Measurements from ENCODE around the genes TELO2 and TEDC2.

- PRO-cap = bidirectional peak, plus-strand start at chr16:1493356, minus-strand start at chr16:1493283
- RAMPAGE, long total RNA, 2 experiments = start-site peak on the plus strand in 1 of 2 experiments, at chr16:1493341-1493578 at its widest, 22 to 27 reads per replicate
Measured at GRCh38 chr16:1492783-1493703, at the start of gene TELO2. Gene TELO2 (plus strand): TSS chr16:1493360.

GRCh38 chr16:1556162-1556597 lies 22.7 kb downstream of the TMEM204 start:
- PRO-cap = no peak
- RAMPAGE, long total RNA, 2 experiments = no peak in any of the 2 experiments

GRCh38 chr16:1601370-1601916 lies 10.4 kb downstream of the IFT140 start:
- PRO-cap = no peak
- RAMPAGE, long total RNA, 2 experiments = no peak in any of the 2 experiments

- PRO-cap = no peak
- RAMPAGE, long total RNA, 2 experiments = no peak in any of the 2 experiments
Measured at GRCh38 chr16:1650817-1651308, 27.2 kb upstream of the JPT2 start.

DNA sequence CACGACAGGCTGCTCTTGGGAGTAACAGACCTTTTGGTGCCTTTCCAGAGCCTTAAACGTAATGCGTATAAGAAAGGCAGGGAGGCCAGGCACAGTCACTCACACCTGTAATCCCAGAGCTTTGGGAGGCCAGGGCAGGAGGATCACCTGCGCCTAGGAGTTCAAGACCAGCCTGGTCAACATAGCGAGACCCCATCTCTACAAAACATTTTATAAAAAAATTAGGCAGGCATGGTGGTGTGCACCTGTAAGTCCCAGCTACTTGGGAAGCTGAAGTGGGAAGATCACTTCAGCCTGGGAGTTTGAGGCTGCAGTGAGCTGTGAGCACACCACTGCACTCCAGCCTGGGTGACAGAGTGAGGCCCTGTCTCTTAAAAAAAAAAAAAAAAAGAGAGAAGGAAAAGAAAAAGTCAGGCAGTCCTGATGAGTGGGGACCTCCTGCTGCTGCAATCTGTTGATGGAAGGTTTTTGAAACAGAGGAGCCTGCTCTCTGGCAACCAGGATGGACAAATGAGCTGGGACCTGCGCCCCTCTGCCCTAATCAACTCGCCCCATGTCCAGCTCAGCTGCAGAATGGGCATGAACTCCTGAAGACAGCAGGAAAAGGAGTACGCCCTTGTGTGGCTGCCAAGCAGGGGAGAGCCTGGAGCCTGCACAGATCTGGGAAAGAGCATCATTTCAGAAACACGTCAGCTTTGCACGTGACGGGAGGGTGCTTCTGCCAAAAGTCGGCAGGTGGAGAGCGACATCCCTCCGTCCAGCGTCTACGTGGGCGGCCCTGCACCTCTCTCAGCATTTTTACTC lies 18.8 kb downstream of the NME3 start:
- PRO-cap = no peak
- RAMPAGE, long total RNA, 2 experiments = no peak in any of the 2 experiments

- PRO-cap = no peak
- RAMPAGE, long total RNA, 2 experiments = no peak in any of the 2 experiments
Measured at GRCh38 chr16:1757919-1758250, 13.5 kb downstream of the NME3 start.

- PRO-cap = no peak
- RAMPAGE, long total RNA, 2 experiments = no peak in any of the 2 experiments
Measured at GRCh38 chr16:1773342-1773888, 481 bp upstream of the MRPS34 start.

DNA sequence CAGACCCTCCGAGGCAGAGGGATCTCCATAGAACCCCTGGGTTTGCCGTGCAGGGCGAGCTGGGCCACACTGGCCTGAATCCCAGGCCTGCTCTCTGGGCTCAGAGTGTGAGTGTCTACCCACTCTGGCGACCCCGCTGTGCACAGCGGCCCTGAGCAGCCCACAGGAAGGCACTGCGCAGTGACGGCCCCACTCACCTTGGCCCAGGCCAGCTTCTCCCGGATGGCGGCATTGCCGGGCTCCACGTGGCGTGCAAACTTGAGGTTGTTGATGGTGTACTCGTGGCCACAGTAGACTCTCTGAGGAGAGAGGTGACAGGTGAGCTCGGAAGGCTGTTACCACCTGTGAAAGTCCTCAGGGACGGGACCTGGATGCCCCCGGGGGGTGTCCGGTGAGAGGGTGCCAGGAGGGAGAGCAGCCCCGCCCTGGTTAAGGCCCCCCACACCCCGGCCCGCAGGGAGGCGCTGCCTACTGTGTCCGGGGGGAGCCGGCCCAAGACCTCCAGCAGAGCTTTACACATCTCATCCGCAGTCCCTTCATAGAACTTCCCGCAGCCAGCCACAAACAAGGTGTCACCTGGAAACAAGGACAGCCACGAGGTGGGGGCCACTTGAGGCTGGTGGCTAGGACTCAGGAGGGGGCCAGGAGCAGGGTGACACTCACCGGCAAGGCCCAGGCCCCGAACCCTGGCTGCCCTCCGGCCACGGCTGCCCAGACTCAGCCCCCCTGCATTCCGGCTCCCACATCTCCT lies 9.8 kb downstream of the HAGH start:
- PRO-cap = no peak
- RAMPAGE, long total RNA, 2 experiments = no peak in any of the 2 experiments

- PRO-cap = no peak
- RAMPAGE, long total RNA, 2 experiments = no peak in any of the 2 experiments
Measured at GRCh38 chr16:1965216-1966097, 831 bp upstream of the RPS2 start.

- PRO-cap = no peak
- RAMPAGE, long total RNA, 2 experiments = no peak in any of the 2 experiments
Measured at GRCh38 chr16:2020523-2021181, 1.1 kb downstream of the NPW start.

GRCh38 chr16:2041907-2042485 lies 5.6 kb downstream of the NTHL1 start:
- PRO-cap = no peak
- RAMPAGE, long total RNA, 2 experiments = no peak in any of the 2 experiments

DNA sequence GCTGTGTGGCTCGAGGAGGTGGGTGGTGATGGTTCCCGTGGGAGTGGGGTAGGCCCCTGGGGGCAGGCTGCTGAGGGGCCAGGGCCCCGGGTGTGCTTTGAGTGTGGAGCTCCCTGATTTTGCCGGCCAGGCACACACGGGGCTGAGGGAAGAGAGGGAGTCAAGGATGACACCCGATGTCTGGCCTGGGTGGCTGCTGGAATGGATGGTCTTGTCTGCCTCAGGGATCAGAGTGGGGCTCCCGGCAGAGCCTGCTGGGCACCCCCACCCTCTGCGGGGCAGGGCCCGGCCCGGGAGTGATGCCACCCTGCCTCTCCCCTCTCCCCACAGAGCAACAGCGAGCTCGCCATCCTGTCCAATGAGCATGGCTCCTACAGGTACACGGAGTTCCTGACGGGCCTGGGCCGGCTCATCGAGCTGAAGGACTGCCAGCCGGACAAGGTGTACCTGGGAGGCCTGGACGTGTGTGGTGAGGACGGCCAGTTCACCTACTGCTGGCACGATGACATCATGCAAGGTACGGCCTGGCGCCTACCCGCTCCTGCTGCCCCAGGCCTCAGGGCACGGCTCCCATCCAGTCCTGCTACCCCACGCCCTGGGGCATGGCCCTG lies 38.2 kb downstream of the TSC2 start:
- PRO-cap = bidirectional peak, plus-strand start at position 439 of the sequence, minus-strand start at position 360 of the sequence
- RAMPAGE, long total RNA, 2 experiments = no peak in any of the 2 experiments

DNA sequence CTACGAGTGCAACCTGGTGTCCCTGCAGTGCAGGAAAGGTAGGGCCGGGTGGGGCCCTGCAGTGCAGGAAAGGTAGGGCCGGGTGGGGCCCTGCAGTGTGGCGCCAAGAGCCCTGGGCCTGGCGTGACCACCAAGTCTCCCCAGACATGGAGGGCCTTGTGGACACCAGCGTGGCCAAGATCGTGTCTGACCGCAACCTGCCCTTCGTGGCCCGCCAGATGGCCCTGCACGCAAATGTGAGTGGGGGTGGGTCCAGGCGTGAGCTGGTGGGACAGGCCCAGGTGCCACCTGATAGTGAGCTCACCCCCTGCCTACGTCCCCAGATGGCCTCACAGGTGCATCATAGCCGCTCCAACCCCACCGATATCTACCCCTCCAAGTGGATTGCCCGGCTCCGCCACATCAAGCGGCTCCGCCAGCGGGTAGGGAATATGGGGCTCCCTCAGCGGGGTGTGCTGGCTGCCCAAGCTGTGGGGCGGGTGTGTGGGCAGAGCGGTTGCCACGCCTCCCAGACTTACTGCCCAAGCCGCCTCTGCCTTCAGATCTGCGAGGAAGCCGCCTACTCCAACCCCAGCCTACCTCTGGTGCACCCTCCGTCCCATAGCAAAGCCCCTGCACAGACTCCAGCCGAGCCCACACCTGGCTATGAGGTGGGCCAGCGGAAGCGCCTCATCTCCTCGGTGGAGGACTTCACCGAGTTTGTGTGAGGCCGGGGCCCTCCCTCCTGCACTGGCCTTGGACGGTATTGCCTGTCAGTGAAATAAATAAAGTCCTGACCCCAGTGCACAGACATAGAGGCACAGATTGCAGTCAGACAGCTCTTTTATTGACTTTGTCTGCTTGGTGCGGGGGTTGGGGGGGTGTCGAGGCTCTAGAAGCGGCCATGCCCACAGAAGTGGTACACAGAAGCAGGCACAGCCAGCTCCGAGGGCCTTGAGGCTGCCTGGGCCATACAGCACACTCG lies 40.4 kb downstream of the TSC2 start:
- PRO-cap = unidirectional peak, plus-strand start at position 541 of the sequence
- RAMPAGE, long total RNA, 2 experiments = no peak in any of the 2 experiments

DNA sequence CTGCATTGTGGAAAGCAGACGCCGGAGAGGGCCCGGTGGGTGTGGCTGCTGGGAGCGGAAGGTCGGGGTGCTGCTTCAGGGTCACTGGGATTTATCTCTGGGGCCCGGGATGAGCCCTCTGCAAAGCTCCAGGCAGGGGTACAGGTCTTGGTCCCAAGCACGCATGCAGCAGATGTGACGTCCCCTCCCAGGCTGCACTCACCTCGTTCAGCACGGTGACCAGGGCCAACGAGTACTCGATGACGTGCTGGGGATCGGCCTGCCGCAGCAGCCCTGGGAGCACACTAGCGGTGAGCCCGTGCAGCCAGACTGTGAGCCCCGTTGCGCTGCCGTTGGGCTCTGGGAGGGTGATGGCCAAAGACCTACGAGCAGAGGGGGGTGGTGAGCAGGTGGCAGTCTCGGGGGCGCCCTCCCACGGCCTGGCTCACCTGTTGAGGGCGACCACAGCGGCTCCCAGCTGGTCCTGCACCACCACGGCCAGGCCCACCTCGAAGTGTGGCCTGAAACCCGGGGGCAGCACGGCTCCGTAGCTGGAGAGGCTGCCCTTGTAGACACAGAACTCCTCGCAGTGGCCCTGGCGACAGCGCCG lies 29.9 kb downstream of the PKD1 start:
- PRO-cap = no peak
- RAMPAGE, long total RNA, 2 experiments = no peak in any of the 2 experiments

DNA sequence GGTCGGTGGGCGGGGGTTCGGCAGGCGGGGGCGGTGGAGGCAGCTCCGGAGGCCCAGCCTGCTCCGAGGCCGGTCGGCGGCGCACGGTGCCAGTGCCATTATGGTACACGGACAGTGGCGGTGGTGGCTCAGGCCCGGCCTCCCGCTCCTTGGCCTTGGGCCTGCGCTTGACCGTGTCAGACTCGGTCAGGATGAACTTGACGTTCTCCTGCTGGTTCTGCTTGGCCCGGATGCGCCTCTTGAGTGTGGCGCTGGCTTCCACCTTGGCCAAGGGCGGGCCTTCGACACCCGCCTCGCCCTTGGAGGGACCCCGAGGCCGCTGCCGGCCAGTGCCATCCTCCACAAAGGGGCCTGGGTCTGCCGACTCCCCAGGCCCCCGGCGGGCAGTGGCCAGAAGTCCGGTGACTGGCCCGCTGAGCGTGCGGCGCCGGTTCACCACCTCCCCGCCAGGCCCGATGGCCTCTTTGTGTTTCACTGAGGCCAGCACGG lies 16.6 kb downstream of the CASKIN1 start:
- PRO-cap = no peak
- RAMPAGE, long total RNA, 2 experiments = no peak in any of the 2 experiments

GRCh38 chr16:2213633-2214514 lies 766 bp downstream of the PGP start:
- PRO-cap = no peak
- RAMPAGE, long total RNA, 2 experiments = no peak in any of the 2 experiments

GRCh38 chr16:2263026-2263868 lies 4.7 kb downstream of the RNPS1 start:
- PRO-cap = no peak
- RAMPAGE, long total RNA, 2 experiments = no peak in any of the 2 experiments

DNA sequence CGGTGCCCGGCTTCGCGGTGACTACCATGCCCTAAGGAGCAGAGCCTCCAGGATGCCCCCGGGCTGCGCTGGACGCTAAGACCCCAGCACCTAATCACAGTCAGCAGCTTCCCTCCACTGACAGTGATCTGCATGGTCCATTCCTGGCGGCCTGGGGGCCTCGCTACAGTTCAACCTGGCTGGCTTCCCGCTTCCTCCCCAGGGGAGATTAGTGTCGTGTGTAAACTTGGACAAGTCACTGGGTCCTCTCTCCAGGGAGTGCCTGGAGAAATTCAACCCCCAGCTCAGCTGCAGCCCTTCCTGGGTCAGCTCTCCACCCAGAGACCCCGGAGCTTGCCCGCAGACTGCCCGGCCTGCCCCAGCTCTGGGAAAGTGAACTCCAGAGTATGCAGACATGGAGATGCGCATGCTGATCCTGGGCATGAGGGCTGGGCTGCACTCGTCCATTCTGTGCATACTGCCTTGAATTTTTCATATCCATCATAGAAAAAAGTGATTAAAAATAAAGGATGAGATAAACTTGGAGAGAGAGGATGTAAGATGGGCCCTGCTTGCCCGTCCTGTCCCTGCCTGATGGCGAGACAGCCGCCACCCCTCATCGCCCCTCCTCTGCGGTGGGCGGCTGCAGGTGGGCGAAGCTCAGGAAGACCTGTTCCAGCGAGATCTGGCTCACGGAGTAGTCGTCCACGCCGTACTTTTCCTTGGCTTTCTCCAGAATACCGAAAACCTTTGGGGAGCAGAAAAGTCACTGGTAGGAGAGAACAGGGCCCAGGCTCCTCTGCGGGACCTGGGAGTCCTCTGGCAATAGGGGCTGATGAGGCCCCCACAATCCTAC lies 8.4 kb upstream of the RNPS1 start:
- PRO-cap = no peak
- RAMPAGE, long total RNA, 2 experiments = no peak in any of the 2 experiments

DNA sequence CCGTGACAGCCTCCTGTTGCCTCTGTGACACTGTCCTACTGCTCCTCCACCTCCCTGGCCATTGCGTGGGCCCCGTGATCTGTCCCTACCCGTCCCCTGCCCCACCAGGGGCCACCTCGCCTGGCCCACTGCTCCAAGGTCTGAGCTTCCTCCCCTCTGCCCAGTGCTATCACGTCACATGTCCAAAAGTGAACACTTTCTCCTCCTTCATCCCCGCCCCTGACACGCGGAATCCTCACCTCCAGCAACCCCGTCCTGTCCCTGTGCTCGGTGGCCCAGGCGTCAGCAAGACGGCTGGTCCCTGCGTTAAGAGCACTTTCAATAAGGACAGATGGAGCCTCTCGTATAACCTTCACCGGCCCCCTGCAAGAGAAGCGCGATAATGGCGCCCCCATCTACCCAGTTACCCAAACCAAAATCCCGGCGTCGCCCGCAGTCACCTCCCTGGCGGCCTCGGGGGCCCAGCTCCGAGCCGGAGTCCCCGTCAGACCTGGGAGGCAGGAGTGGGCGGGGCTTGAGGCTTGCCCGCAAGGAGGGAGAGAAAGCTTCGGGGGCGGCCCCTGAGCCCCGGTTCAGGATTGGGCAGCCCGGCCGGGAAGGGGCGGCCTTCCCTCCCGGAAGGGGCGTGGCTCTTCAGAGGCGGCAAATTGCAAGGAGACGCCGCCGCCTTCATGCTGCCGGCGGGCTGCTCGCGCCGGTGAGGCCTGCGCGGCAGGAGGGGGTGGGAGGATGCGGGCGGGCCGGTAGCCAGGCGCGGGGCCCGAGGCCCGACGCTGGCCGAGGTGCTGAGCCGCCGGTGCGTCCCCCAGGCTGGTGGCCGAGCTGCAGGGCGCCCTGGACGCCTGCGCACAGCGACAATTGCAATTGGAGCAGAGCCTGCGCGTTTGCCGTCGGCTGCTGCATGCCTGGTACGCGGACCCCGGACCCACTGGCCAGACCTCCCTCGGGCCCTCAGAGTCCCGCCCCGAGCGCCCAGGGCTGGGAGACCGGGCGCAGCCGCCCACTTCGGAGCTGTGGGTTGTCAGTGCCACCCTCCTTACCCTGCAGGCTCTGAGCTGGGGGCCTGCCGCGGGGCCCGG lies at the start of gene TEDC2:
Gene TEDC2 (plus strand): TSS at position 636 of the 1,079 bp plus-strand sequence.
- PRO-cap = unidirectional peak, minus-strand start at position 130 of the sequence; bidirectional peak, plus-strand start at position 636 of the sequence, minus-strand start at position 486 of the sequence
- RAMPAGE, long total RNA, 2 experiments = start-site peak on the plus strand in 1 of 2 experiments, centred at position 661 of the sequence, 18 reads per replicate; start-site peak on the minus strand in 2 of 2 experiments, centred at positions 493 to 510 of the sequence, 8 to 11 reads per replicate

- PRO-cap = no peak
- RAMPAGE, long total RNA, 2 experiments = no peak in any of the 2 experiments
Measured at GRCh38 chr16:2472030-2473238, 1.3 kb downstream of the NTN3 start.

Data from prostate gland (tissue), 2 donors.